SK-N-DZ (cell line): ENCODE results near the gene LDLRAD2.

DNA sequence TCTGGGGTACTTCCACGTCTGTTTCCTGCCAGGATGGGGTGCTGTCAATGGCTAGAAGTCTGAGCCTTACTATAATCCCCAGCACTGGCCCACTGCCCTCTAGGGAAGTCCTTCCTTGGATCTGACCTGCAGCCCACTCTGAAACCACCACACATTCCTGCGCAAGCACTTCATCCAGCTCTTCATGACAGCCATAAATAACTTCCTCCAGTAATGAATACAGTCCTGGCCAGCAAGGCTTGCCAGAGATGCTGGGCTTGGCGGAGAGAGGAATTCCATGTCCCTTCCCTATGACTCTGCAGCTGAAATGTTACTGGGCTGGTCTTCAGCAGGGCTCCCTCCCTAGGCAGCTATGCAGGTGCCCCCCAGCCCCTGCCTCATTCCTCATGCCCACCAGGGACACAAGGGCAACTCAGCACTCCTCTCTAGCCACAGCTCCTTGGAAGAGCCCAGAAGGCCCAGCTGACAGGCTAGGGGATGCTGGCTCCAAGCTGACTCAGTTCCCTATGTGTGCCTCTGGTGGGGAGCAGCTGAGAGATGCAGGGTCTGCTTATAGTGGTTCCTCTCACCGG lies 32.7 kb downstream of the ALPL start:
RAMPAGE:
- cytosol, long total RNA = no peak
- nucleus, long total RNA = no peak

GRCh38 chr1:21549867-21550752 lies 40.9 kb downstream of the ALPL start:
RAMPAGE:
- cytosol, long total RNA = no peak
- nucleus, long total RNA = no peak

RAMPAGE:
- cytosol, long total RNA = no peak
- nucleus, long total RNA = no peak
Observed at GRCh38 chr1:21583761-21584467, 74.7 kb downstream of the ALPL start.

RAMPAGE:
- cytosol, long total RNA = no peak
- nucleus, long total RNA = no peak
Observed at GRCh38 chr1:21607411-21608764, 61.3 kb downstream of the RAP1GAP start.

GRCh38 chr1:21614511-21615397 lies 54.4 kb downstream of the RAP1GAP start:
RAMPAGE:
- cytosol, long total RNA = no peak
- nucleus, long total RNA = no peak

RAMPAGE:
- cytosol, long total RNA = no peak
- nucleus, long total RNA = no peak
Observed at GRCh38 chr1:21622327-21622868, 46.8 kb downstream of the RAP1GAP start.

DNA sequence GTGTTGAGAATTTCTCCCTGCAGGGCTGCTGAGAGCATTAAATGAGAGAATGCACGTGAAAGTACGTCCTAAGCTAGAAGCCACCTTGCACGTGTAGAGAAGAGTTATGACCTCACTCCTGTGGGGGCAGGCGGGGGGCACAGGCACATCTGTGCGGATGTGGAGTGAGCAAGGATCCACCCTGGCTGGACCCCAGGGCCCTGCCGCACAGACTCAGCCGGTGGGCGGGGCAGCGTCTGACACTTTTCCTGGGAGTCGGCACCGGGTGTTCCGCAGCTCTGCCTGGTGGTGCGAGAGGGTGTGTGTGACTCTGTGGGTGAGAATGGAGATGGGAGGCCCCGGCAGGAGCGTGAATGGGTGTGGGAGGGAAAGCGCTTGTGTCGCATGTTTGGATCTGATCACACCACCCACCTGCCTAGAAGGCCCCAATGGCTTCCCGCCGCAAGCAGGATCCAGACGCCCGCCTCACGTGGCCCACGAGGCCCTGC lies 29.6 kb downstream of the RAP1GAP start:
RAMPAGE:
- cytosol, long total RNA = no peak
- nucleus, long total RNA = no peak

RAMPAGE:
- cytosol, long total RNA = no peak
- nucleus, long total RNA = no peak
Observed at GRCh38 chr1:21641826-21642405, 27.2 kb downstream of the RAP1GAP start.

DNA sequence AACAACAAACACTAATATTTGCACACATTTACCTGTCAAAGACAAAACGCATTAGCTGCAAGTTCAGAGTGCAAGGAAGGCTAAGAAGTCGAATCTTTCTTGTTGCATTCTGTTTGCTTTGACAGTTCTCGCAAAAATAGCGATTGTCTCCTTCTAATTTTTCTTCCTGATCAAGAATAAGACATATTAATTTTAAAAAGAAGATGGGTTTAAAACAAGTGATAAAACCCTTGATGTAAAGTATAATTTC lies 34.9 kb downstream of the USP48 start:
RAMPAGE:
- cytosol, long total RNA = no peak
- nucleus, long total RNA = no peak

RAMPAGE:
- cytosol, long total RNA = no peak
- nucleus, long total RNA = no peak
Observed at GRCh38 chr1:21812220-21812585, at the start of gene LDLRAD2. LDLRAD2 (plus strand) TSS chr1:21812265.

RAMPAGE:
- cytosol, long total RNA = no peak
- nucleus, long total RNA = no peak
Observed at GRCh38 chr1:21831121-21831615, 19.1 kb downstream of the LDLRAD2 start.

DNA sequence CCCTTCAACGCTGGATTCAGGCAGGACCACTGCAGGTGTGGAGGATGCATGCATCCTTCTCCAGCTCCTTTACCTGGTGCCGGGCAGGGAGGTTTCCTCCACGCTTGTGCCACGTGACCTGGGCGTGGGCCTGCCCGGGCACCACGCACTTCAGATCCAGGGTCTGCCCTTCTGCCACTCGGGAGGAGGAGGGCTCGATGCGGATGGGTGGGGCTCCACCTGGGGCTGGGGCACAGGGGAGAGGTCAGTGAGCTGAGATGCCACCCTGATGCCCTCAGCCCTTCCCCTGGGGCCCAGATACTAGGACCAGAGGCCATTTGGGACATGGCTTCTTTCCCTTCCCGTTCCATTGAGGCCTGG lies 32.0 kb downstream of the LDLRAD2 start:
RAMPAGE:
- cytosol, long total RNA = no peak
- nucleus, long total RNA = no peak

DNA sequence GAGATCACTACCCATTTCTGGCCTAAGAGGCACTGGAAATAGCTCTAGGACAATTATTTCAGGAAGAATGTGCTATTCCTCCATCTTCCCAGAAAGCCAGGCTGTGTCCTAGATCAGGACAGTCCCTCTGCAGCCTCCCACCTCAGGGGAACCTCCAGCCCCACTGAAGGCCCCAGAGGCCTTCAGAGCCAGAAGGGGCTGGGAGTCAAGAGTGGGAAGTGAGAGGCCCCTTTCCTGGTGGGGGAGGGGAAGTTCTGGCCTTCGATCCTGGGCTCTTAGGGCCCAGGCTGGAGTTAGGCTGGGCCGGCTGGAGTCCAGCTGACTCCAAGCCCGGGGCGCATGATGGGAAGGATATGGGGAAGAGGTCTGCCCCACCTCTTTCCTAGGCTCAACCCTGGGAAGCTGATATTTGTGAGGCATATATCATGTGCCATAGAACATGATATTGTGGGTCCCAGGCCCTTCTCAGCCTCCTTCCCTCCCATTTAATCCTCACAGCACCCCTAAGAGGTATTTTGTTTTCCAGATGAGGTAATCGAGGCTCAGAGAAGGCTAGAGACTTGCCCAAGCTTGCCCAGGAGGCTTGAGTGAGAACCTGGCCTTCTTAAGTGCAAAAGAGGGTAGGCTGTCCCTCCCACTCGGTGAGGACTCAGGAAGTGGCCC lies 18.5 kb upstream of the HSPG2 start:
RAMPAGE:
- cytosol, long total RNA = no peak
- nucleus, long total RNA = no peak

GRCh38 chr1:22079496-22079859 lies 27.0 kb downstream of the CDC42 start:
RAMPAGE:
- cytosol, long total RNA = no peak
- nucleus, long total RNA = no peak

DNA sequence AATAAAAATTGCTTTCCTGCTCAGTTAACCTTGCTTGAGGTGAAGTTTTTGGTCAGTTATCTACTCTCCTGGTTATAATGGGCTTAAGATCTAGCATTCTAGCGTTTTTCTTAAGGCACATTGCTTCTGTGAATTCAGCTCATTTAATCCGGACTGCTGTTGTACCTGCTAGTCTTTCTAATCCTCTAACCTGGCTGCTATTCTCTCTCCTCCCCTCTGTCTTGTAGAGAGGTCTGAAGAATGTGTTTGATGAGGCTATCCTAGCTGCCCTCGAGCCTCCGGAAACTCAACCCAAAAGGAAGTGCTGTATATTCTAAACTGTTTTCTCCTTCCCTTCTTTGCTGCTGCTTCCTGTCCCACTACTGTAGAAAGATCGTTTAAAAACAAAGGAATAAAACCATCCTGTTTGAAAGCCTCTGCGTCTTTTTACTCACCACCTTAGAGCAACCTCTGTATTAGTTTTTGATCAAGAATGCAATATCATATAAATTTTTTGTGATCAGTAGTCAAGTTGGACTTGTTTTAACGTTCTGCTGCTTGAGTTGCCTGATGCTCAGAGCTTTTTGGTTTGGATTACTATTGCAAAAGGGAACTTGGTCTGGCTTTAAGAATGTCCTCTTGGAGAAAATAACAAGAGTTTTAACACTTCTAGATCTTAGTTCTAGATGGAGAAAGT lies 37.3 kb downstream of the CDC42 start:
RAMPAGE:
- cytosol, long total RNA = no peak
- nucleus, long total RNA = no peak

DNA sequence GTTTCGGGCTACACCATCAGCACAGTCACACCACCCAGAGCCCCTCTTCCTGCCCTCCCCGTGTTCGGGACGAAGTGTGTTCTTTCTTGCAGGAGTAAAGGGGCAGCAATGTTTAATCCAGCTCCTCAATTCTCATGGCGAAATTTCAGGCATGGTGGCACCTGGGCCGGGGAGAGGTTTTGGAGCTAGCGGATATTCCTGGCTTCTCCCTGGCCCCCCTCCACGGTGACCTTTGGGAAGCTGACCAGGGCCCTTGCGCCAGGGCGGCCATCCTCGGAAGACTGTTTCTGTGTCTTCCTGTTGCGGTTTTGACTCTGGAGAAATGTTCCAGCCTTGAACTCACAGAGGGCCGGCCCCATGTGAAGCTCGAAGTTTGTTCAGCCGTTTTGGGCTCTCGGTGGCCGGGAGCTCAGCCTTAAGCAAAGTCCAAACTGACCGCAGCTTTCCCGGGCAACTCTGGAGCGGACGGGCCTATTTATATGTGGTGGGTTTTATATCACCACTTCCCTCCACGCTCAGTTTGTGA lies 16.9 kb upstream of the WNT4 start:
RAMPAGE:
- cytosol, long total RNA = no peak
- nucleus, long total RNA = no peak

GRCh38 chr1:22339136-22339773 lies 112.4 kb upstream of the ZBTB40 start:
RAMPAGE:
- cytosol, long total RNA = no peak
- nucleus, long total RNA = no peak

GRCh38 chr1:22341925-22342611 lies 109.6 kb upstream of the ZBTB40 start:
RAMPAGE:
- cytosol, long total RNA = no peak
- nucleus, long total RNA = no peak

DNA sequence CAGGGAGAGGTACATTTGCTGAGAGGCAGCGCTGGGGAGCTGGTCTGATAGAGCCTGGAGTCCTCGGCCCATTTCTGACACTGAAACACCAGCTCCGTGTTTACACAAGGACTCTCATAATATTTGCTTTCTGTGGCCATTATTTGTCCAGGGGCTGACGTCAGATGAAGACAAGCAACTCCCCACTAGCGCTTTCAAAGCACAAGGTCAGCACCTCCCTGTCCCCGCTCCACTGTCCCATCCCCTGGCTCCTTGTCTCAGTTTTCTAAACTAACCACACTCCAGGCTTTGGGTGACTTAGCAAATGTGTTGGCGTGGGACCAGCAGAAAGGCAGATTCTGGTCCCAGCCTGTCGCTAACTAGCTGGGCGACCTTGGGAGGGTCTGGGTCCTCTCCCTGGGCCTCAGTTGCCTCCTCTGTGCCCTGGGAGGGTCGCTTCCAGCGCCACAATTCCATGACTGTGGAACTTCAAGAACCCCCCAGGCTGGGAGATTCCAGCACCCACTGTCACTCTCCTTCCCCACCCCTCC lies 37.3 kb upstream of the ZBTB40 start:
RAMPAGE:
- cytosol, long total RNA = no peak
- nucleus, long total RNA = no peak

GRCh38 chr1:22563664-22563966 lies 326 bp downstream of the EPHA8 start:
RAMPAGE:
- cytosol, long total RNA = no peak
- nucleus, long total RNA = no peak